ENCODE data around the genes RFX7 and ALDH1A2.

- PRO-cap = no peak
These were observed 31.1 kb upstream of the ATOSA start for GRCh38 chr15:52710245-52710692.

GRCh38 chr15:52783356-52783792 is 6.8 kb downstream of the ONECUT1 start:
- PRO-cap = no peak

GRCh38 chr15:52787572-52787923 is 2.6 kb downstream of the ONECUT1 start:
- PRO-cap = no peak

DNA sequence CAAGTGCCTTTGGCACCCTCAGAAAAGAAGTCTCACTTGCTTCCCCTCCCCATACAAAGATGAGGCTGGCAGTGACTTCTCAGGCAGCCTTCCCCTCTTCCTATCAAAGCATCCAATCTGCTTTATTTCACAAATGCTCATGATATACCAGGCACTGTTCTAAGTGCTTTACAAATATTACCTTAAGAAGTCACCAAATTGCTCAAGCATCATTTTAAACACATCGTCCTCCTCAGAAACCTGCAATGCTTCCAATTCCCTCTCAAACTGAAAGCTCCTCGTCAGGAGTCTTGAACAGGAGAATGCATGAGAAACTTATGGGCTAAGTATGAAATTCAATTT is 181.9 kb downstream of the RSL24D1 start:
- PRO-cap = no peak

GRCh38 chr15:55221728-55223024 is 25.4 kb upstream of the RSL24D1 start:
- PRO-cap = no peak

- PRO-cap = no peak
These were observed 18.7 kb downstream of the RAB27A start for GRCh38 chr15:55270653-55271642.

DNA sequence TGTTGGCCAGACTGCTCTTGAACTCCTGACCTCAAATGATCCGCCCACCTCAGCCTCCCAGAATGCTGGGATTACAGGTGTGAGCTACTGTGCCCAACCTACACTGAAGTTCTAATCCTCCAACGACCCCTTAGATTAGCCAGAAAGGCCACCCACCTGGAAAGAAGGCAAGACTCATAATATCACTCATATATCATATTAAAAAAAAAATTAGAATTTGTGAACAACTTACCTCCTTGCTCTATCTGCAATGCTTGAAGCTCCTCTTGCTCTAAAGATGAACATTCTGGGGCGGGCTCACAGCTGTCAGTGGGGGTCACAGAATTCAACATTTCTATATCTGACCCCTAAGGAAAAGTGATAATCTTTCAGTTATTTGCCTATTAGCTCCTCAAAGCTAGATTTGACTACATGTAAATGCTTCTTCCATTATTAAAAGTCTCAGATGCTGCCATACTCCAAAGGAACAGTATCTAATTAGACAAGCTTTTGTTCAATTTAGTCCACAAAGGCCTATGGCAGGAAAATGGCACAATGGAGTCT is 22.7 kb downstream of the CCPG1 start:
- PRO-cap = no peak

DNA sequence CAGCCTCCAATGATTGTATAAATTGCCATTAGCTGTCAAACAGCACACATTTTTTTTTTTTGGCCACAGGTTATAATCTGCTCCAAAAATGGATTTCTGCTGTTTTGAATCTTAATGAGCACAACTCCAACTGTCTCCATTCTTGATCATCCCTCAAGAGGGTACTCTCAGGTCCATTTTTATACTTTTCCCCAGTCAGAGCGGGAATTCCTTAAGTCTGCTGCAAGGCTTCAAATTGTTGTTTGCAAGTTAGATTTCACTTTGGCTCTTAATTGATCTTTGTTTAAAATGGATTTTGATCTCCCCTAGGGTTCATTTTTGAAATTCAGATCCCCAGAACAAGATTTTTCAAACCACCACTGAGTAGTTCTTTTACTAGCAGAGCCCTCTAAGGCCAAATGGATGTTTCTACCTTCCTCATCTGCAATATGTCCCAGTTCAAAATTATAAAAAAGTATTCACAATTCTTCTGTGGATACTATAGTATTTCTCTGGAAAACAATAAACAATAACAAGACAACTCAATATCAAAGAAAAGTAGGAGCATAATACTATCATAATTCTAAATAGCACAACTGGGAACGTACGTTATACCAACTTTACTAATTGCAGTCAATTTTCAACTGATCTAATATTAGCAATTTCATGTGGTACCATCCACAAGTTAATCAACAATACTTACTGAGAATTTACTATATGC is 36.9 kb upstream of the DNAAF4 start:
- PRO-cap = no peak

GRCh38 chr15:55799700-55800225 is 56.8 kb upstream of the PRTG start:
- PRO-cap = no peak

GRCh38 chr15:56242723-56243553 is 741 bp downstream of the RFX7 start:
- PRO-cap = bidirectional peak, plus-strand start at chr15:56243203, minus-strand start at chr15:56243014; bidirectional peak, plus-strand start at chr15:56243459, minus-strand start at chr15:56243374

DNA sequence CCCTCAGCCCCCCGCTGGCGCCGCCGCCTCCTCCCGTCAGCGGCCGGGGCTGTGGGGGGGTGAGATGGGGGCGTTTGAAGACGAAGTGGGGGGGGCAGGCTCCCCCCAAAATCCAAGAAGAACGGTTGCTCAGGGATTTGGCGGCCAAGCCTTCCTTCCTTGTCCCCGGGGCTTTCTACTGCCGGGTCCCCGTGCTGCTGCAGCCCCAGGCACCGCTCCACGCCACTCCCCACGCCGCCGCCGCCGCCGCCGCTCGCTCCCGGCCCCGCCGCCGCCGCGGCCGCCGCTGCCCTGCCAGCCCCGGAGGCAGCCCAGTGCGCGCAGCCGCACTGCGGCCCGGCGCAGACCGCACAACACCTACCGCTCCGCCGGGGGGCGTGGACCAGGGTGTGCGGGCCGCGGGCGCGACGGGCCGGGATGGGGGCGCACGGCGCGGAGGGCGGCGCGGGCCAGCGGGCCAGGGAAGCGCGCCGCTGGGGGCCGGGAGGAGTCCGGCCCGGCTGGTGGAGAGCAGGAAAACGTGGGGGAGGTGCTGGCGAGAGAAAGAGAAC is at the start of gene RFX7:
RFX7 (minus strand) TSS at position 326 of the 551 bp plus-strand sequence.
- PRO-cap = bidirectional peak, plus-strand start at position 390 of the sequence, minus-strand start at position 288 of the sequence

DNA sequence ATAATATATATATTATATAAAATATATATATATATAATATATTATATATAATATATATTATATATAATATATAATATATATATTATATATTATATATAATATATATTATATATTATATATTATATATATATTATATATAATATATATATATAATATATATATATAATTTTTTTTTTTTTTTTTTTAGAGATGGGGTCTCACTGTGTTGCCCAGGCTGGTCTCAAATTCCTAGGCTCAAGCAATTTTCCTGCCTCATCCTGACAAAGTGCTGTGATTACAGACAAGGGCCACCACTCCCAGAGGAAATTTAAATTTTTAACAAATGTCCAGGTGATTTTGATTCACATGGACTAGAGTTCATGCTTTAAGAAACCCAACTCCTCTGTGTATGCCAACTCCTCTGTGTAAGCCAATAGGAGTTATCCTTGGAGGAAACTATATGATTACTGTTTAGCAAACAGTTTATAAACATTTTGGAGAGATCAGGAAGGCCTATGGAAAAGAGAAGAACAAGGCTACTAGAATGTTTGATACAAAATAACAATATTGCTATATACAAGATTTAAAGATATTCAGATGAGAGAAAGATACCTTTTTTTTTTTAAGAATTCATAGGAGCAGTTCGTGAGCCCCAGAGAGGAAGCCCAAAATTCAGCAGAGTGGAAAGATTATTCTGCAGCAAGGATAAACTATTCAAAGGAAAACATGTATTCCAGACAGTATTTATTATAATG is 205.5 kb upstream of the CGNL1 start:
- PRO-cap = no peak

- PRO-cap = bidirectional peak, plus-strand start at chr15:57281644, minus-strand start at chr15:57281526
These were observed 94.9 kb upstream of the CGNL1 start for GRCh38 chr15:57281275-57281879.

DNA sequence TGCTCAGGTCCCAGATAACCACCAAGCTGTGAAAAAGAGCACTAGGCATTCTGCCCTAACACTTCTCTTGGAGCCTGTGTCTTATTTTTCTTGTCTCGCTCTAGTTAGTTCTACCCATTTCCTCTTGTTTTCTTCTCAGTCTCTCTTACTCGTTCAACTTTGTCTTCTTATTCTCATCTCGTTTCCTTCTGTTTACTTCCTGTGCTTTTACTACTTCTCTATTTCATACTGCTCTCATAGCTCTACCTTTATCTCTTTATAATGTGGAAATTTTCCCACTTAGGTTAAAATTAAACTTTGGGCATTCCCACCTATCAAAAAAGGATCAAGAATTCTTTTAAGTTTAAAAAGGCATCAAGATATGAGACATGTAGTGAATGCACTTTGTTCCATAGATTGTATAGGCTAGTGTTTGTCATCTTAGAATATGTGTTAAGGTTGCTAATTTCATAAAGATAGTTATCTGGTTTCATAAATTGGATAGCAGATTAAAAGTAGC is 91.6 kb upstream of the CGNL1 start:
- PRO-cap = bidirectional peak, plus-strand start at position 195 of the sequence, minus-strand start at position 57 of the sequence

- PRO-cap = no peak
These were observed 57.4 kb upstream of the CGNL1 start for GRCh38 chr15:57318834-57319361.

DNA sequence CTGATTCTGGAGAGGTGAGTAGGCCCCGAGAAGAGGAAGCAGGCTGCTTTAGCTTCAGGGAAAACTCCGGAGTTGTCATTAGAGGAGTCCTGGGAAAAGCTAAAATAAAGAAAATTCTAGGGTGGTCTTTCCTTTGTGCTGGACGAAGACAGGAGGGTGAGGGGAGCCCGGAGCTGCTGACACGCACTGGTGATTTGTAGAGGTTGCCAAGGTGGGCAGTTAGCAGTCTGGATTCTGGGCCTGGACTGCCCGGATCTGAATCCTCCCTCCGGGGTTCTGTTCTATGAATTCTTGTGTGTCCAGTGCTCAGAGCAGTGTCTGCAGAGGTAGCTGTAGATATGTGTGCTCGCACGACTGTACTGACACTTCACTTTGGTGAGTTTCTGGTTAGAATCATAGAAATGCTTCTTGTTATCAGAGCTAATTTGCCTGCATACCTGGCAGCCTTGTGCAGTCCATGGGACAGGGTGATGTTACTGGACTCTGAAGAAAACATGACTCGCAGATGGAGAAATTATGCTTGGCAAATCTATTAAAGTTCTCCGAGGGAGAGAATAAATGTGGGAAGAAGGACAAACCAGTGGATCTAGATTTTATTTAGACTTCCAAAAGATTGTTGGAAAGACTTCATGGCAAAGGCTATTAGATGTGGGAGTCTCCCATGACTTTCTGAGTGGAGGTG is 12.1 kb downstream of the CGNL1 start:
- PRO-cap = no peak

DNA sequence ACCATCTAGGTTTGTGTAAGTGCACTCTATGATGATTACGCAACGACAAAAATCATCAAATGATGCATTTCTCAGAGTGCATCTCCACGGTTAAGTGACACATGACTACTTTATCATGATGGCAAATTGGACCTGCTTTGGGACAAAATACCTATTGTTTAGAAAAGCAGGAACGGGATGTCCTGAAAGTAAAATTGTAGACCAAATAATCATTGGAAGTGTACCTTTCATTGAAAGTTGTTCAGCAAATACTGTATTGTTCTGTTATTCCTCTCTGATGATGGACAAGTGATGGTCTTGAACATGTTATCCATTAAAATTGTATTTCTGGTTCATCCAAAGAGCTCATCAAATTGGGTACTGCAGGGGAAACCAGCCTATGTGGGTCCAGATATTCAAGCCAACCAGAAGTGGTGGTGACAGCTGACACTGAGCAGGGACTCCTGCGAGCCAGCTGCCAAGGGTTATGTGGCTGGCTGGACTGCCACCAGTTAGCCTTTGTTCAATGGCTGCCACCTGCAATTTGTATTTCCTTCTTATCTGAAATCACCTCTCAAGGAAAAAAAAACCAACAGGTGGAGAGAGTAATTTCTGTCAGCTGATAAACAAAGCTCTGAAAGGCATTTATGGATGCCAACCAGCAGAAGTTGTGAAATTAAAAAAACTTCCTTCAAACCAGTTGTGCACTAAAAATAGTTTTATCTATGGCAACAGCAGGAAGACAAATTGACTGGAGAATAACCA is 3.1 kb downstream of the MYZAP start:
- PRO-cap = no peak

DNA sequence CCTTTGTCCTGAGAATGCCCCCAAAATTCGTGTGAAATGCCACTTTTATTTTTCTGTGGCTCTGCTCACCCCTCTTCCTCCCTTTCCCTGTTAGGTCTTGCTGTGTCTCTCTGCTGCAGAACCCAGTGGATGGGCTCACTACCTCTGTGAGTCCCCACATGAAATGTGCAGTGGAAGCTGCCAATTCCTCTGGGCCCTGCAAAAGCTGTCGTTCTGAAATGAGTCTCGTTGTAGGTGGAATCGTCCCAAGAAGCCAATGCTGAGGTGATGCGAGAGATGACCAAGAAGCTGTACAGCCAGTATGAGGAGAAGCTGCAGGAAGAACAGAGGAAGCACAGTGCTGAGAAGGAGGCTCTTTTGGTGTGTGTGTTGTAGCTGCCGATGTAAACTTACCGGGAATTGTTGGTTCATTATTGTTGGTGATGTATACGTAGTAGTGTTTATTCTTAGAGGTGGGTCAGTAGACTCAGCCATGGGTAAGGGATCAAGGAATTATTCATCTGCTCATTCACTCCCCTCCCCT is 40.6 kb downstream of the MYZAP start:
- PRO-cap = no peak

- PRO-cap = unidirectional peak, plus-strand start at chr15:57680288
These were observed 26.6 kb upstream of the POLR2M start for GRCh38 chr15:57679677-57680465.

- PRO-cap = no peak
These were observed at the start of gene ALDH1A2 for GRCh38 chr15:58065389-58066317. ALDH1A2 (minus strand) TSS chr15:58065711.